Osteocyte (in vitro differentiated cells): ENCODE data around the genes SMPD3, CDH1, COG8 and NFAT5.

- PRO-cap: no peak
Measured at GRCh38 chr16:68415925-68417109, 32.0 kb downstream of the SMPD3 start.

DNA sequence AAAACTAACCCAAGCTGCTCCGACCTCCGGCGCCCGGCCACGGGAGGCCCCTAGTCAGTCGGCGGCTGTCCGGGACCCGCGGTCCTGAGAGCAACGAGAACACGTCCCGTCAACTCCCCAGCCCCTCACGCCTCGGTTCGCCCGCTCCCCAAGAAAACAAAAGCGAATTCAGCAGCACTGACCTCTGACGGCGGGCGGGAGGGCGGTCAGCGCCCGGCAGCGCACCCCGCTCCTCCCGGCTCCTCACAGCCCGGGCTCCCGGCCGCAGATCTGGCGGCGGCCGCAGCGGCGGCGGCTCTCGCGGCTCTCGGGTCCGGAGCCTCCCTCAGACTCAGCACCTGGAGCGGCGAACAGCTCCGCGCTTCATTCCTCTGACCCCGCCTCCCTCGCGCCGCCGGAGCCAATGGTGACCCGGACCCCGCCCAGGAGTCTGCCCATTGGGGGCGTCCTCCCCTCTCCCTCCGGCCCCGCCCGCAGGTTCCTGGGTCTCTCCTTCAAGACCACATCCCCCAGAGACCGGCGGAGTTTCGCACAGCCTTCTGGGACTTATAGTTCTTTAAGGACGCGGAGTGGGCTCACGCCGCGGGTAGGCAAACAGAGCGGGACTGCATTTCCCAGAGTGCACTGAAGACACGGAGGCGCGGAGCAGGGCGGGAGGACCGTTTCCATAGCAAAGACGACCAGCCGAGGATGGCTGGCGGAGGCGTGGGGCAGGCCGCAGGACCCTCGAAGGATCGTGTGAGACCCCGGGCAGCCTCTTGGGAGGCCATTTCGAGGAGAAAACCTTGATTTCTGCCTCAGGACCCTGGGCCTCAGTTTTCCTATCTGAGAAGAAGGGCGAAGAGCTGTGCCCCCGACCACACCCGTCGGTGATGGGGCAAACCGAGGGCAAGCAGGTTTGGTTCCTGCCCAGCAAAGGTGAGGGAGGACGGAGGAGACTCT, at the start of gene SMPD3:
Gene SMPD3 (minus strand): TSS at position 338 of the 942 bp plus-strand sequence.
- PRO-cap: unidirectional peak, minus-strand start at position 333 of the sequence; unidirectional peak, plus-strand start at position 673 of the sequence

GRCh38 chr16:68642431-68643129, 2.5 kb upstream of the CDH3 start:
- PRO-cap: bidirectional peak, plus-strand start at chr16:68642626, minus-strand start at chr16:68642620

DNA sequence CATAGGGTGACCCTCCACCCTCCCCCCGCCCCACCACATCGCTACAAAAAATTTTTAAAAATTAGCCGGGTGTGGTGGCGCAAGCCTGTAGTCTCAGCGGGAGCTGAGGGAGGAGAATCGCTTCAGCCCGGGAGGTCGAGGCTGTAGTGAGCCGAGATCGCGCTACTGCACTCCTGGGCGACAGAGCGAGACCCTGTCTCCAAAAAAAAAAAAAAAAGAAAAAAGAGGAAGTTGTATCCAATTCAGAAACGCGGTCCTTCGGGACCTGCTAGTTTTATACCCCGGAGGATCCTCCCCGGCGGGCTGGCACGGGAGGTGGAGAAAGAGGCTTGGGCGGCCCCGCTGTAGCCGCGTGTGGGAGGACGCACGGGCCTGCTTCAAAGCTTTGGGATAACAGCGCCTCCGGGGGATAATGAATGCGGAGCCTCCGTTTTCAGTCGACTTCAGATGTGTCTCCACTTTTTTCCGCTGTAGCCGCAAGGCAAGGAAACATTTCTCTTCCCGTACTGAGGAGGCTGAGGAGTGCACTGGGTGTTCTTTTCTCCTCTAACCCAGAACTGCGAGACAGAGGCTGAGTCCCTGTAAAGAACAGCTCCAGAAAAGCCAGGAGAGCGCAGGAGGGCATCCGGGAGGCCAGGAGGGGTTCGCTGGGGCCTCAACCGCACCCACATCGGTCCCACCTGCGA, 432 bp upstream of the CDH3 start:
- PRO-cap: no peak

DNA sequence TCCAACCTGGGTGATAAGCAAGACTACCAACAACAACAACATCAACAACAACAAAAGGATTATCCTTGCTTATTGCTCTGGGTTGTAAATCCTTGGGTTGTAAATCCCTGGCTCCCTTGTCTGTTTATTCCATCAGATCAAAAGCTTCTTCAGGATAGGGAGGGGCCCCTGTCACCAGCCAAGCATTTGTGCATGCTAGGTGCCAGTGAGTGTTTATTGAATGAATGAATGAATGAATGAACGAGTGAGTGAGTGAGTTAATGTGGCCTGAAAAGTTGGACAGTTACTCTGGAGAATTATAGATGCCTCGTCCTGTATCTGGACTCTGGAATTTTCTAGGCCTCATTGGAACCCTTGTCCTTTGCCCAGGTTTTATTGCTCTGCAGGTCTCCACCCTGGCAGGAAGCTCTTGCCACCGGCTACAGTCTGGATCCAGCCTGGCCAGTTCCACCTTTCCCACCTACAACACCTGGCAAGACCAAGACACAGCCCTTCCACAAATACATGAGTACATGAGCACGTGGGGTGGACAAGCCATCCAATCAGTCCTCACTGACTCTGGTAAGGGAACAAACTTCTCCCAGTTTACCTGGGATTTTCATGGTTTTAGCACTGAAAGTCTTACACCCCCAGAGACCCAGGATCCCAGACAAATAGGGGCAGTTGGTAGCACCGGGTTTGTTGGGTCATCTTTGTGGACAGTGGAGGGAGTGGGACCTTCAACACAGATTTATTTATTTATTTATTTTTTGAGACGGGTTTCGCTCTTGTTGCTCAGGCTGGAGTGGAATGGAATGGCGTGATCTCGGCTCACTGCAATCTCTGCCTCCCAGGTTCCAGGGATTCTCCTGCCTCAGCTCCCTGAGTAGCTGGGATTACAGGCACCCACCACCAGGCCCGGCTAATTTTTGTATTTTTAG, 14.8 kb upstream of the CDH1 start:
- PRO-cap: no peak

DNA sequence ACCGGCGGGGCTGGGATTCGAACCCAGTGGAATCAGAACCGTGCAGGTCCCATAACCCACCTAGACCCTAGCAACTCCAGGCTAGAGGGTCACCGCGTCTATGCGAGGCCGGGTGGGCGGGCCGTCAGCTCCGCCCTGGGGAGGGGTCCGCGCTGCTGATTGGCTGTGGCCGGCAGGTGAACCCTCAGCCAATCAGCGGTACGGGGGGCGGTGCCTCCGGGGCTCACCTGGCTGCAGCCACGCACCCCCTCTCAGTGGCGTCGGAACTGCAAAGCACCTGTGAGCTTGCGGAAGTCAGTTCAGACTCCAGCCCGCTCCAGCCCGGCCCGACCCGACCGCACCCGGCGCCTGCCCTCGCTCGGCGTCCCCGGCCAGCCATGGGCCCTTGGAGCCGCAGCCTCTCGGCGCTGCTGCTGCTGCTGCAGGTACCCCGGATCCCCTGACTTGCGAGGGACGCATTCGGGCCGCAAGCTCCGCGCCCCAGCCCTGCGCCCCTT, at the start of gene CDH1:
Gene CDH1 (plus strand): TSS at position 254 of the 497 bp plus-strand sequence.
- PRO-cap: unidirectional peak, plus-strand start at position 254 of the sequence

- PRO-cap: no peak
Measured at GRCh38 chr16:68821737-68822312, 21.5 kb upstream of the TANGO6 start.

DNA sequence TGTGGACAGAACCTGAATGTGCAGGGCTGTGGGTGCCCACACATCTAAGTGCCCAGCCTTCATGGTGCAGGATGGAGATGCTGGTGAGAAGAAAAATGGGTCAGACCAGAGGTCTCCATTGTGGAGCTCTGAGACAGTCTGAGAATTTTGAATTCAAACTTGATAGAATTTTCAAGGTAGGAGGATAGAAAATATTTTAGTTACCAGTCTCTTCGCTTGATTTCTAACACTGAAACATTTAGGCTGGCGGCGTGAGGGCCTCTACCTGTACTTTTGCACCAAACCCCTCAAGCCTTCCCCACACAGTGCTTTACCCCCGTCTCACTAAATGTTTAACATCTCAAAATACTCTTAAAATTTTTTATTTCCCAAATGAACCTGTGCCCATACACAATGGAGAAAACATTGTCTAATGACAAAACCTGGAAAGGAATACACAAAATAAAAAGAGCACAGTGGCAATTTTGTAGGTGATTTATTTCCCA, 2.0 kb upstream of the TANGO6 start:
- PRO-cap: no peak

GRCh38 chr16:69186508-69186941, 439 bp upstream of the SNTB2 start:
- PRO-cap: no peak

- PRO-cap: no peak
Measured at GRCh38 chr16:69216092-69216697, 29.2 kb downstream of the SNTB2 start.

- PRO-cap: bidirectional peak, plus-strand start at chr16:69339294, minus-strand start at chr16:69339243; bidirectional peak, plus-strand start at chr16:69339693, minus-strand start at chr16:69339564
Measured at GRCh38 chr16:69338986-69339944, at the start of gene COG8. Gene COG8 (minus strand): TSS chr16:69339564.

DNA sequence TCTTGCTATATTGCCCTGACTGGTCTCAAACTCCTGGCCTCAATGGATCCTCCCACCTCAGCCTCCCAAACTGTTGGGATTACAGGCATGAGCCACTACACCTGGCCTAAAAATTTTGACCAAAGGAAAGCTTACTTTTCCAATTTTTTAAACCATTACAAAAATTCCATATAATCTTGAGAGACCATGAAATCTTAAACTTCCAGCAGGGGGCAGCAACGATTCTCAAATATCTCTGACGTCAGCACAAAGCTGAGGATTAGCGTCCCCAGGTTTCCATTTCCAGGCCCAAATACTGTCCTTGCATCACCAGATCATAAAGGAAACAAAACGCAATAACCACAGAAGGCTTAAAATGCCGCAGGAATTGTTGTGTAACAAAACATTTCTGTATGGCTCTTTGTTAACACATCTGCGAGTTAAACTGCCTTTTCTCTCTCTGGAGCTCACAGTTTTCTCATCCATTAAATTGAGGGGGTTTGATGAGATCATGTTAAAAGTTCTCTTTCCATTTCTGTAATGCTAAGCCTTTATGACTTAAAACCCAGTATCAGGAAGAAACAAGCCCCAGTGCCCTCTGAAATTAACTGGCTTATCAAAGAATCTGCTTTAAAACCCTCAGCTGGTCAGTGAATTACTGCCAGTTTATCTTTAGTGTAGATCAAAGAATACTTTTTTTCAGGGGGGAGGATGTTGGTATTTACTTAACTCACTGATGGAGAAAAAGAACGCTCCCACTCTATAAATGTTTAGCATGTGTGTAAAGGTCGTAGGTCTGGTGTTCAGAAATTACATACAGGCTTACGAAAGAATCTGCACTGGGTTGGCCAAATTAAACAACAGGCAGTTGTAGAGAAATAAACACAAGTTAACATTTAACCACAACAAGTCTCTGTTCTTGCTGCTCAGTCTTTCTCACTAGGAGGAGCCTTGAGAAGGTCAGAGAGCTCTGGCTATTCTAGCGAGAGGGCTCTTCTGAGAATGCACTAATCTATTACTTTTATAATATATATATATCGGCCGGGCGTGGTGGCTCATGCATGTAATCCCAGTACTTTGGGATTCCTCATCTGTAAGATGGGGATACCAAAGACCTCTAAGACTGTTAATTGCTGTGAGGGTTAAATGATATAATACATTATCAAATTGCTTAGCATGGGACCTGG, 10.6 kb upstream of the TERF2 start:
- PRO-cap: no peak

- PRO-cap: no peak
Measured at GRCh38 chr16:69514276-69514690, 51.5 kb upstream of the NFAT5 start.

DNA sequence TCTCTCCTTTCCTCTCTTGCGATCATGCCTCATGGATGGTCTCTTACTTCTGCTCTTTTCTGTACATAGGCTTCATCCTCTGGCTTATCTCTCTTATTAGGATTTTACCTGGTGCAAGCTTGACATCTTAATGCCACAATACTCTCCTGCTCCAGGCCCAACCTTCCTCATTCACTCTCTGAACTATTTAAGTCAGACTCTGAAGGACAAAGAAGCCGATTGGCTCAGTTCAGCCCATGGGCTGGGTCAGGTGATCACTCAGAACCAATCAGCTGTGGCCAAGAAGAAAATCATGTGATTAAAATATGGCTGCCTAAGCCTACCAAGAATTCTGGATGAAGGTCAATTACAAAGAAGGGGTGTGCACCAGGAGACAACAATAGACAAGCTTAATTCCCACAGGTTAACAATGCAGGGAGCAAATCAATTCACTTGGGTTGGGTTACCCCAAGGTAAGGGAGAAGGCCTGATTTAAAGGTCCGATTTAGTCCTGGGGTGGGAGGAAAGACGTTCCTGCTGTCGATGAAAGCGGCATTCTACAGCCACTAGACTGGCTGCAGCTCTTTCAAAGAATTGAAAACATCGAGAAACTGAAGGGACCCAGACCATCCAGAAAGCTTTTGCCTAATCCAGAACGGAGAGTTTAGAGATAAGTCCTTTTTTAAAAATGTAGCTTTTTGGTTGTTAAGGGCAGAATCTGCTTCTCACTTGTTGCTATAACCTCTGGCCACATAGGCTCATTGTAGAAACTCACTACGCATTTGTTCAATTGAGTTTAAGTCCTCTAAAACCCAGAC, 42.9 kb upstream of the NFAT5 start:
- PRO-cap: no peak

DNA sequence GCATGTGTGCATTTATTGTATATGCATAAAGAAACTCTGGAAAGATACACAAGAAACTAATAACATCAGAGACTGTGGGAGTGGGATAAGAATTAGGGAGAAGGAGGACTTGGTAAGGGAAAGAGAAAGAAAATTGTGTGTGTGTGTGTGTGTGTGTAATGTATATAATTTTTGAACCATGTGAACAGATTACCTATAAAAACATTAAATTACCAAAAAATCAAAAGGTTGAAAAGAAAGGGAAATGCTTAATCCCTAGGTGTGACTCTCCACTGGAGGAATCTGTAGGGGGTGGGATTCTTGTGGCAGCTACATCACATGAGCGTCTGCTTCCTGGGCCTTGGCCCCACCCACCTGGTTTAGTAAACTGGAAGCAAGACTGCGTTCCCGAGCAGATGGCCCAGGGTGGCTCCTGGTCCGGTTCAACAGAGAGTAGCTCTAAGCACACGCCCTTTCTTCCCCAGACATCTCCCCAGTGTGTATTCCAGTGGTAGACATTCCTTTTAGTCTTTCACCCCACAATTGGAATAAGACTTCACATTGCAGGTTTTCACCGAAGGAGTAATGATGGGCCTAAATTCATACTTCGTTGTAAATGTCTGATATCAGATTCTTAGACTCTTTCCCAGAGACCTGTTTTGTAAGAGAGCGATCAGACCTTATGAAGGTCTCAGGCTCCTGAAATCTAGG, 36.2 kb upstream of the NFAT5 start:
- PRO-cap: unidirectional peak, plus-strand start at position 391 of the sequence

DNA sequence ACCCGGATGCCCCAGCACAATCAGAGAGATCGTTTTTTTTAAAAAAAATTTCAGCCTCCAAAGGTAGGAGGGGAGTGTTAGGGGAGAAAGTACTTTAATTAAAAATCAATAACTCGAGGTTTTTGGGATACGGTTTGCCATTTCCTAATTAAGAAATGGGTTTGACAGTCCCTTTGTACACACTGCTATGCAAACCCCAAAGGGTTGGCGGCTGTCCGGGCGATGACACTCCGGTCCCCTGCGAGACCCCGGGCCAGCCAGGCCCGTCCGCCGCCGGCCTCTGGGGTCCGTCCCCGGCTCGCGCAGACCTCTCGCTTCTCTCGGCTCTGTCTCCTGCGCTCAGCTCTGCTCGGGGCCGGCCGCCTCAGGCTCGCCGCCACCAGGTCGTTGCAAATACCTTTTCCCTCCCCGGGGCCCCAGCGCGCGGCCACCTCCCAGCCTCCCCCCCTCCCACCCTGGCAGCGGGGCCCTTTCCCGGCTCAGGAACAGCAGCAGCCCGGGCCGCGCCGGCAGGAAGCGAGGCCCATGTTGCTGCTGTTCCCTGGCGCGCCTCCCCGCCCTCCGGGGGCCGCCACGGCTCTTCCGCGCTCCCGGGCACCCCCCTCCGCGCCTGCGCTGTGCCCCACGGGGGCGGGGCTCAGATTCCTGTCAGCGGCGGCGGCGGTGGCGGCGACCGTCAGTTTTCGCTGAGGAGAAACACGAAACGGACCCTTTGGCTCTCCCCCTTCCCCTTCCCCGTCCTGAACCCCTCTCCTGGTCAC, at the start of gene NFAT5:
Gene NFAT5 (plus strand): TSS at position 640 of the 761 bp plus-strand sequence.
- PRO-cap: bidirectional peak, plus-strand start at position 640 of the sequence, minus-strand start at position 389 of the sequence

DNA sequence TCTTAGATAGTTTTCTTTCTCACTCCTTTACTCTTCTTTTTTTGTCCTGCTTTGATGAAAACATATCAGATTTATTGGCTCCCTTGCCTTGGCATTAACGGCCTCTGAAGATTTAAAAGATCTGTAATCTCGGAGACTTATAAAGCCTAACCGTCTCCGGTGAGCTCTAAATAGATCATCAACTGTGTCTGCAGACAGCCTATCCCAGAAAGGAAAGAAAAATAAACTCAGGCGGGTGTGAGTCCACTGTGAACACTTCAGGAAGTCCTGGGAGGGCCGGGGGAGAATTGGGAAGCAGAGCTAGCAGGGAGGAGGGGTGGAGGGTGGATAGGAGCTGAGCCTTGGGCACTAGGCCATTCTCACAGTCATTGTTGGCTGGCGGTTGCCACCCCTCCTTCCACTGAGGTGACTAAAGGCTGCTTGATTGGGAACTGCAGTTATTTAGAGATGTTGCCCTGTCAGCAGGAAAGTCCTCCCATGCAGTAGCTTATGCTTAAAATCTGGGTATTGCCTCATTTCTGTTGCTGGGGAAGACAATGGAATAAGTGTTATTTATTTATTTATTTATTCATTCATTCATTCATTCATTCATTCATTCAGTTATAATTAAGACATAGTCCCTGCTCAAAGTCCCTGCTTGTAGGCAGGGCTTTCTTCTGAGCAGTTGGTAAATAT, 86.9 kb downstream of the WWP2 start:
- PRO-cap: no peak

GRCh38 chr16:69890419-69890894, 60.7 kb upstream of the CLEC18A start:
- PRO-cap: bidirectional peak, plus-strand start at chr16:69890798, minus-strand start at chr16:69890596

GRCh38 chr16:69933020-69933295, 18.2 kb upstream of the CLEC18A start:
- PRO-cap: no peak

DNA sequence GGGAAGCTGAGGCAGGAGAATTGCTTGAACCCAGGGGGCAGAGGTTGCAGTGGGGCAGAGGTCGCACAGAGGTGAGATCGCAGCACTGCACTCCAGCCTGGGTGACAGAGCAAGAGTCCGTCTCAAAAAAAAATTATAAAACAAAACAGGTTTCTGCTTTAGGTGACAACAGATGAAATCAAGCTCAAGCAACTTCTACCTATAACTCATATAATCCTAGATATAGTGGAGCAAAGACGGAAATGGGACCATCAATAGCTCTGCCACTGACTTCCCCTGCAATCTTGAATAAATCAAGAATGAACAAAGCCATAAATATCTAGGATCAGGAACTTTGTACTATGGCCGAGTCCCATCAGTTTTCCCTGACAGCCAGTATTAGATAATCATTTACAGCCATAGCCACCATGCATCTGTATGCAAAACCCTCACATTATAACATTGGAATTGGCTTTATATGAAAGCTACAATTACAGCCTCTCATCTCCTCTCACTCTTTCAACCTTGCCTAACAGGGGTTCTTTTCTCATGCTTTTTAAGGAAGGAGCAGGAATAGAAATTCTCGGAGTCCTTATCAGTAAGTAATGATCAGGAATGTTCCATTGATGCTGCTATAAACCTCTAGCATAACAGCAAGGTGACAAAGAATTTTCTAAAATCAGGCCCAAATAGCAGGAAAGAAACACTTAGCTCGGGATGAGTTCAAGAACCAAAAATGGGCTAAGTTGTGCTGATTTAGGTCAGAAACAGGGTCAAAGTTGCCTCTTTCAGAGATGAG, 53.3 kb upstream of the PDPR start:
- PRO-cap: no peak